Cardiac septum (tissue), 1 donor: ENCODE data around the genes CAPN5, INTS4 and THRSP.

GRCh38 chr11:77035005-77036053, 1.1 kb downstream of the B3GNT6 start:
- PRO-cap, result no peak

DNA sequence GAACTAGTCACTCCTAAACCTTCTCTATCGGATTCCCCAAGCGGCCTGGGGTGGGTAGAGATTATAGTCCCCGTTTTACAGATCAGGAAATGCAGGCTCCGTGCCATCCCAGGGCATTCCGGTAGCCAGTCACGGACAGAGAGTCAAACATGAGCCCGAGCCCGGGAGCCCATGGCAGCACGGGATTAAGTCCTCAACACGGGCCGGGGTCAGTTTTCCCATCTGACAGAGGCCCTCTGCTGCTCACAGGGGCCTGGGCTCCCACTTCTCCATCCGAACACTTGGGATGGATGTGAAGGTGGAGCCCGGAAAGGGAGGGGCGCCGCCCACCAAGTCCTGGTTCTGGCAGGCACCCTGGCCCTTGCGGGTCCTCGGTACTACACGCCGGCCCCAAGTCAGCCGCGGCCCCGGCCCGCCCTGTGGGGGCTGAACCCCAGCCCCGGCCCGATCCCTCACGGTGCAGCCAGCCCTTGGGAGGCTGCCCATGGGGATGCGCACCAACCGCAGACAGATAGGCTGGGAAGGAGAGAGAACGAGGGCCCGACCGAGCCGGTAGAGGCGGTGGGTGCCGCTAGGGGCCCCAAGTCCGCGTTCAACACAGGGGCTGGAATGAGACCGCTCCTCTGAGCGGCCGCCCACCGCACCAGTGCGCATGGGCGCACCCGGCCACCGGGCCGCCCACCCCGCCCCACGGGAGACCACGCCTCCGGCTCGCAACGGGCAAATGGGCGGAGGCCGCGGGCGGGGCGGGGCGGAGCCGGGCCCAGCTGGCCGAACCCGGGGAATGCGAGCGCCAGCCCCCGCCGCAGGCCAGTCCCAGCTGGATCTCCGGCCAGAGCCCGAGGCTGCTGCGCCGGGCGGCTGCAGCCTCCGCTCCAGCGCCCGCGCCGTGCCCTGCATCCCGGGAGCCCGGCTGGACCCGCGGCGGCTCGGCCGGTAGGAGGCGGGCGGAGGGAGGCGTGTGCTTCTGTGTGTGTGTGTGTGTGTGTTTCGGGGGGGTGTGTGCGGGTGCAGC, at the start of gene CAPN5:
Gene CAPN5 (plus strand): TSS at position 813 of the 1,015 bp plus-strand sequence.
- PRO-cap, result bidirectional peak, plus-strand start at position 352 of the sequence, minus-strand start at position 283 of the sequence; bidirectional peak, plus-strand start at position 813 of the sequence, minus-strand start at position 597 of the sequence

- PRO-cap, result no peak
Measured at GRCh38 chr11:77211228-77211908, 83.3 kb downstream of the MYO7A start.

DNA sequence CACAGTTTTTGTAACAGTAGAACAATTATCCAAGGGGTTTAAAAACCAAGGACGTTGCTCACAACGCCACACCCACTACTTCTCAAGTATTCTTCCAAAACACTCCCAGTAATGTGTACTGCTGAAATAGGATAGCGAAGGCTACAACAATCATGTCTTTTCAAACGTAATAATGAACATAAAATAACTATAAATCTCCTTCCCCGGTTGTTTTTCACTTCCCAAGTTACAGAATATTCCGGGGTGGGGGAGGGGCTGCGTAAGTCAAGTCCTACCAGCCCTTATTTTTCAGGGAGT, 1.2 kb downstream of the PAK1 start:
- PRO-cap, result no peak

GRCh38 chr11:77475134-77475700, 1.3 kb upstream of the PAK1 start:
- PRO-cap, result no peak

DNA sequence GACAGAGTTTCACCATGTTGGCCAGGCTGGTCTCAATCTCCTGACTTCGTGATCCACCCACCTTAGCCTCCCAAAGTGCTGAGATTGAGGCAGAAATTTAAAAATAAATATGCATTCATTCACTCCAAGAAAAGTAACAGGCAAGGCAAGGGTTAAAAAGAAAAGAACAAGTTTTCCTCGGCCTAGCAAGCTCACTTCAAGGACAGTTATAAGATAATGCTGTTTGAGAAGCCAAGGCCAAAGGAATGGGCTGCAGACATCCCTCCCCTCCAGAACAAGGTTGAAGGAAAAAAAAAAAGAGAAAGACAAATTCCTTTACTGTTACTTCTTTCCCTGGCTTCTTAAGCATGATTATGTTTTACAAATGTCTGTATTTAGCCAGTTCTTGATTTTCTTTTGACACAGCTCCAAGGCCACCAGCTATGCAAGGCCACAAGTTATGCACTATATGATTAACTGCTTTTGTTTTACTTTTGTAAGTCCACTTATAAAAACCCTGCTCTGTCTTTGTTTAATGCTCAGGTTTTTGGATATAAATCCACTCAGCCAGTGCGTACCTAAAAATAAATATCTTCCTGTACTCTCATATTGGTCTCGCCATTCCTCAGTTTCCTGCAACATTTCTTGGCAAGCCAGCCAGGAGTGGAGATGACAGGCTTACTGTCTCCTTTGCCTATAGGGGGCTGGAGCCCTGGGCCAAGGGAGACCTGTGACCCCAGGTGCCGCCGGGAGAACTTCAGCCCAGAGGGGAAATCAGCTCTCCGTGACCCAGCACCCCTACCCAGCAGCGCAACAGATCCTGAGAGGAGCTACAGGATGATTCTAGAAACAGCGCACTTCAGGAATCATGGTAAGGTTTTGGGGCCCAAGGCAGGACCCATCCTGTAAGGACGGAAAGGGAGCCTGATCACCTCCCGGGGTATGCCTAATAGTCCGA, 18.6 kb upstream of the AQP11 start:
- PRO-cap, result no peak

DNA sequence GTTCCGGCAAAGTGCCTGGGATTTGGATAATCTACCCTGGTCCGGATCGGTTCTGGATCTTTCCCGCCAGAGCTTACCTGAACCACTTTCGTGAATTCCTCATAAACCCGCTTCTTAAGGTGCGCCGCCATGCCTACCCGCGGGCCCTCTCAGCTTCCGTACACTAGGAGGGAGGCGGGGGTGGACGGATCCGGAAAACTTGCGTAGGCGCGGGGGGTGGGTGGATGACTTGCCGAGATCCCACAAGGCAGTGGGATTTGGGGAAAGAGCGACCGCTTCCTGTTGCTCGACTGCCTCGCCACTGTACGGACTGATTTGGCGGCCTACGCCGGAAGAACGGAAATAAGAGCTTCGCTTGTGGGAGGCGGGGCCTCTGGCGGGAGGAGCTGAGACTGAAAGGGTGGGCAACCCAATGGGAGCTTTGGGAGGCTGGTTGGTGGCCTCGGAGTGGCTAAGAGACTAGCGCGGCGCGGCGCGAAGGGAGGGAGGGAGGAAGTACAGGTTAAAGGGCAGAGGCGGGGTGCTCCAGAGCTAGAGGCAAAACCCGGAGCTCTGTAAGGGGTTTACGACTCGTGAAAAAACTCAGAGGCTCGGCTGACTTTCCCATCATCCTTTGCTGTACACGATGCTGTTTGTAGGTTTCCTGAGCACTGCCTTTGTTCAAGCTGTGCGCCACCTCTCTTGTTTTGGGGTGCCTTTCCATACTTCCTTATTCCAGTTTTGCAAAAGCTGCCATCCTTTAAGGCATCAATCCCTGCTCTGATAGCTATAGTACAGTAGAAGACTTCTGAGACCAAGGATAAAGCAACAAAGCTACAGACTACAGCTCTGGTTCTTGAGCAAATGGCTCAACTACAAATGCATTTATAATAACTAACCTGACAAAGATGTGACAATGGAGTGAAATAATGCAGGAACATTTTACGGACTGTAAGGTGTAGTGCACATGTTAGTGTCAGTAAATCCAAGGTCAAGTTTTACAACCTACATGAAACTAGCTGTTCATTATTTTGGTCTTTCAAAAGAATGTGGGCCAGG, at the start of gene INTS4:
Gene INTS4 (minus strand): TSS at position 156 of the 1,038 bp plus-strand sequence.
- PRO-cap, result bidirectional peak, plus-strand start at position 250 of the sequence, minus-strand start at position 156 of the sequence; bidirectional peak, plus-strand start at position 505 of the sequence, minus-strand start at position 317 of the sequence

- PRO-cap, result no peak
Measured at GRCh38 chr11:78063464-78064147, at the start of gene THRSP. THRSP (plus strand) TSS chr11:78063861.

DNA sequence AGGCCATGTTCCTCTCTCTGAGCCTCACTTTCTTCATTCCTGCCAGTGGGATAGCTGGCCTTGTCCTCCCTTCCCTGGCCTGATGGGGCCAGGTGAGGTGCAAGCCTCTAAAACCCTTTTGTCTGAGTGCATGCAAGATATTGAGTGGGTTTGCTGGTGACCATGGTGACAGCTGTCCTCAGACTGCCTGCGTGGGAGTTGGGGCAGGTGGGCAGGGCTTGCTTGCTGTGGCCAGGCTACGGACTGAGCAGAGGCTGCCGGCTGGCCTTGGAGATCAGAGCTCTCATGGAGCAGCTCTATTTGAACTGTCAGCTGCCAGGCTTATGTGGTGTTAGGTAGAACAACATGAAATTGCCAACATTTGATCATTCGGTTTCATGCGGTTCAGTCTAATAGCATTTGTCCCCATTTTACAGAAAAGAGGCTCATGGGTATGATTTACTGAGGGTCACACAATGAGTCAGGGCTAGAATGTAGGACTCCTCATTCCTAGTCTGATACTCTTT, 3.7 kb downstream of the USP35 start:
- PRO-cap, result no peak

DNA sequence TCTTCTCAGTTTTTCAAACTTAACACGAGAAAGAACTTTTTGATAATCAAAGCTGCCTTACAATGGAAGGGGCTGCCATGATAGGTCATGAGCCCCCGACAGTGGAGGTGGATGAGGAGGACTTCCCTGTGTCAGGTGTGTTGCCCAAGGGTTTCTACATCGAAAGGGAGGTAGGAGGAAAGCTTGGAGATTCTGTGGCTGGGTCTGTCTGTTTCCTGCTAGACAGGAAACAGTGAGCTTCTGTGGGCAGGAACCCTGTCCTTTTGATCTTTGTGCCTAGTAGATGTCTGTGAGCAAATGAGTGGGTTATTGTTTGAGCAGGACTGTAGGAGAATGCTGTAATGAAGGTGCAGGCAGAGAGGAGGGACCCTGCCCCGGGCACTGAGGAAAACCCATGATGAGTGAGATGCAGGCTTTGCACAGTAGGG, 13.9 kb downstream of the USP35 start:
- PRO-cap, result no peak

- PRO-cap, result no peak
Measured at GRCh38 chr11:78215853-78216471, 27.2 kb downstream of the USP35 start.

DNA sequence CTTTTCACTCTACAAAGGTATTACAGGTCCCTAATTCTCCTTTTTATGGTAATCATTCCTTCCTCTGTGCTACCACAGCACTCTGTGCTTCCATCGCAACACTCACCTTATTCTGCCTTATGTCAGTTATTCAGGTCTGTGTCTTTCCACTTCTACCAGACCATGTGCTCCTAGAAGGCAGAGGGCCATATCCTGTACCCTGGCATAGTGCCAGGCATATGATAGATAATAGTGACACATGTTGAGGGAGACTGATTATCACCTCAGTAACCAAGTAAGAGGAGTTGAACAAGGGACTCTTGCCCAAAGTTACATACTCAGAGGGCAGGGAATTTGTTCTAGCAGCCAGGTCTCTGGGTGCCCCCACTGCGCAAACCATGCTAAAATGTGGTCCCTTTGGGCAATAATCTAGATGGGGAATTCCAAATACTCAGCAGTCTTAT, 41.7 kb downstream of the USP35 start:
- PRO-cap, result no peak

- PRO-cap, result no peak
Measured at GRCh38 chr11:78289536-78289995, 100.8 kb downstream of the USP35 start.

GRCh38 chr11:78369396-78369894, 48.2 kb downstream of the GAB2 start:
- PRO-cap, result no peak

GRCh38 chr11:78376799-78377296, 40.8 kb downstream of the GAB2 start:
- PRO-cap, result no peak

DNA sequence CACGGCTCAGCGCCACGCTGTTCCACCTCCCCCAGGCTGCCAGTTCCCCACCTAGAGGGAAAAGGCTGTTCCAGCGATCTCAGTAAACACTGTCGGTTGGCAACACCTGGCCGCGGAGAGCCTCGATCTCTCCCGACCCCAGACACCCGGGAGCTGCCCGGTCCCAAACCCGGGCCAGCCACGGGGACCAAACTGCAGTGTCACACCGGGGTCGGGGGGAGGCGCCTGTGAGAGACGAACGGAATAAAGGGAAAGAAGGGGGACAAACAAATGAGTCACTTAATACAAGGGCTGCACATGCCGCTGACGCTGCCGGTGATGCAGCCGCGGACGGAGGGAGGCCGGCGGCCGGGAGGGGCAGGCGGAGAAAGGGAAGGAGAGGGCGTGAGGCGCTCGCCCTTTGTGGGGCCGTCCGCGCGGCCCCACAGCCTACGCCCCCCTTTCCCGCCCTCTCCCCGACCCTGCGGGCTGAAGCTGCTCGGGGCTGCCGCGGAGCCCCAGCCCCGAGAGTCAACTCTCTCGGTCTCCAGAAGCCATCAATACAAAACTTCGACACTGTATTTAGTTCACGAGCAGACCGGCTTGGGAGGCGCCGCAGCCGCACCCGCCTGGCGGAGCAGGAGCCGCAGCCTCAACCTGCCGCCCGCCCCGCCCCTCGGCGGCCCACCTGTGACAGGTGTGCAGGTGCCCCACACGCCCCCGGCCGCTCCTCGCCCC, 653 bp downstream of the GAB2 start:
- PRO-cap, result bidirectional peak, plus-strand start at position 368 of the sequence, minus-strand start at position 165 of the sequence

- PRO-cap, result no peak
Measured at GRCh38 chr11:78418409-78418817, 793 bp upstream of the GAB2 start.

DNA sequence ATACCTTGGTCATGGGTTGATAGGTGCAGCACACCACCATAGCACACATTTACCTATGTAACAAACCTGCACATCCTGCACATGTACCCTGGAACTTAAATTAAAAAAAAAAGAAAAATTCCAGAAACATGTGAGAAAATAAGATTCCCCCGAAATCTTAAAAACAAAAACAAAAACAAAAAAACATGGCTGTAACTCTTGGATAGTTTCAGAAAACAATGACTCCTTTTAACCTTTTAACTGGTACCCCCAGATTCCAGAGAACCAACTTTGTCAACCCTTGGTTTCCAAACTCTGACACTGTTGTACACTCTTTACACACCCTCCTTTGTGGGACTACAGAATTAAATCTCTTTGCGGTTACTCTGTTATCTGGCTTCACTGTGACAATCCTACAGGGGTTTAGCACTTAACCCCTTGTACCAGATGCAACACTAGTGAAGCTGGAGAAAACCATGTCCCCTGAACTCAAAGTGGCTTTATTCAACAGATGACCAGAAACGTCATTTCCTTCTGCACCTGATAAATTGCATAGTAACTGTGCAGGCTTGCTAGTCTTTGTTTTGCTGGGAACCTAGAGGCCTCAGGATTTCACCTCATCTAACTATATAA, 5.5 kb upstream of the GAB2 start:
- PRO-cap, result no peak

- PRO-cap, result no peak
Measured at GRCh38 chr11:78961720-78962516, 387.3 kb upstream of the NARS2 start.

DNA sequence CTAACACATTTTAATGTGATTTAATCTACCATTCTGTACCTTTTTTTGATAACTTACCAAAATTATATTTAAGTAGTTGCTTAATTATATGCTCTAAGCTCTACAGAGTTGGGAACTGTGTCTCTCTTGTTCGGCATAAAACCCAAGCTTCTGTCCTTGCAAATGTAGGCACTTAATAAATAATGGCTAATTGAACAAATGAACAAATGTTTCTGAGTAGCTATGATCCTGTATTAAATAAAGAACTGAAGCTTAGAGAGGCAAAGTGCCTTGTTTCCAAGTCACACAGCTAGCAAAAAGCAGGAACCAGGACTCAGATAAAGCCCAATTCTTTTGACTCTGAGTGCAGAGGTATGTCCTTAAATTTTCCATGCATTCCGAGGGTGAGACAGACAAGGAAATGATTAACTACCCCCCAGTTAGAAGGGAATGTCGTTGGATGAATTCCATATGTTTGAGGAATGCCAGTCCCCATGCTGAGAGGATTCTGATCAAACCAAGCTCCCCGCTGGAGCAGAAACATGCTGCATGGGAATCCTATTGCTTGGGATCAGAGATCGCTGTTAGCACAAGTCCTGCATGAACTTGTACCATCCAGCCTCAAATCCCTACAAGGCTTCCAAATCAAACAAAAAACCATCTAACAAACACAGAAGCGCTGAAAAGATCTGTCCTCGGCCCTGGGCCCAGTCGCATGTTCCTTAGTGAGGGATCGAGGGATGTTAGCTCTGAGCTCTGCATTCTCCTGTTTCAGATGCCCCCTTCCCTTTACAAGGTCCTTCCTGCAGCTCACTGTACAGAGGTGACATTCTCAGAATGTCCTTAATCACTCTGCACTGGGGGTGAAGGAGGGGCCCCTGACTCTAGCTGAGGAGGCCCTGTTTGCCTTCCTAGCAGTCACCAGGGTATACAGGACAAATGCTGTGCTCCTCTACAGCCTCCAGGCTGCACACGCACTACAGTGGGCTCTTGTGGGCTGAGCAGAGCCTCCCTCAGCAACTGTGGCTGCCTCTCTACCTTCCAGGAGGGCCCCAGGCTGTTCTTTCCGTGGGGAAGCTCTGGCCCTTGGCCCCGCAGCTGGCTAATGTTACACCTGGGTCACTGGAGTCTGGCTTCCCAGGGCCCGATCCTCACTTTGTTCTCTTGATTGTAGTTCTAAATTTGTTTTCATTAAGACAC, 353.5 kb downstream of the TENM4 start:
- PRO-cap, result no peak